ENCODE measurements around a stretch of chr6.

GRCh38 chr6:75487872-75488520 lies 5.6 kb downstream of the FILIP1 start:
- RRBS = no CpG with 5 or more reads among the region's 3 CpGs

GRCh38 chr6:75606655-75607266 lies 5.1 kb downstream of the SENP6 start:
- RRBS = no CpG with 5 or more reads among the region's 7 CpGs

DNA sequence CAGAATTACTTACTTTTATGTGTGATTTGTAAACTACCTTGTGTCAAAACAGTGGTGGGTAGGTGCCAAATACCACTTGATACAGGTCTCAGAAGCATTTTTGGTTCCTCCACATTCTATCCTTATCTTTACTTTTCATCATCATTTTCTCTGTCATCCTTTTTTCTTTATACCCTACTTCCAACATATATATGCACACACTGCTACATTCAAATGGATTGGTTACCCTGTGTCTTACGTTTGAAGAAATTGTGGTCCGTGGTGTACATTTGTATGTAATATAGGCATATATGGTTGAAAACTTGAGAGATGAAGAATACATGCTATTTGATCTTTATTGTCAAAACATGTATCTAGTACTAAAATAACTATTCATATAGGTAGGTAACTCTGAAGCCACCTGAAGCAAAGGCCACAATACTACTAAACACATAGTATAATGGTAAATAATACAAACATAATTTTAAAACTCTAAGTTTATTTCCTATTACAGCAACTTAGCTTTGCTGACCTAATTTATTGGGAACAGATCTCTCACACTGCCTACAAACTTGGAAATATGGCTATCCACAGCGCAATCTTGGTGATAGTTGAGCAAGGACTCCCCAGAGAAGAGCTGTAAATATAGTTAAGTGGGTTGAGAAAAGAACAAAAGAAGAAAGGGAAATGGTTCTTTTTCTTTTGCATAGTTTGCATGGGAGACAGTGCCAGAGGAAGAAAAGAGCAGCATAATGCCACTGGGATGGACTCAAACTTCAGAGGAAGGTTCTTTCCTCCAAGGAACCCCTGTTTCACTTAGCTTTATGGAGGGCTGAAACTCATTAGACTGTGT lies 71.5 kb upstream of the MYO6 start:
- RRBS = no CpG with 5 or more reads among the region's 3 CpGs

DNA sequence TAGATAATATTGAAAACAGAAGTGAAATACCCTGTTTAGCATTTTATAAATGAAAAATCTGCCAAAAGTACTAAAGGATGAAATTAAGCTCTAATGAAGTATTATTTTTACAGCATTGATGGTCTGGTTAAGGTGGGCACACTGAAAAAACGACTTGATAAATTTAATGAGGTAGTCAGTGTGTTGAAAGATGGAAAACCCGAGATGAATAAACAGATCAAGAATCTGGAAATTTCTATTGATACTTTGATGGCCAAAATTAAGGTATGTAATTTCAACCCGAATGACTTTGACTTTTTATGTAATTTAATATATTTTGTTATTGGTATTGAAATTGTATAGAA lies 137.7 kb downstream of the MYO6 start:
- RRBS = no CpG with 5 or more reads among the region's 3 CpGs

DNA sequence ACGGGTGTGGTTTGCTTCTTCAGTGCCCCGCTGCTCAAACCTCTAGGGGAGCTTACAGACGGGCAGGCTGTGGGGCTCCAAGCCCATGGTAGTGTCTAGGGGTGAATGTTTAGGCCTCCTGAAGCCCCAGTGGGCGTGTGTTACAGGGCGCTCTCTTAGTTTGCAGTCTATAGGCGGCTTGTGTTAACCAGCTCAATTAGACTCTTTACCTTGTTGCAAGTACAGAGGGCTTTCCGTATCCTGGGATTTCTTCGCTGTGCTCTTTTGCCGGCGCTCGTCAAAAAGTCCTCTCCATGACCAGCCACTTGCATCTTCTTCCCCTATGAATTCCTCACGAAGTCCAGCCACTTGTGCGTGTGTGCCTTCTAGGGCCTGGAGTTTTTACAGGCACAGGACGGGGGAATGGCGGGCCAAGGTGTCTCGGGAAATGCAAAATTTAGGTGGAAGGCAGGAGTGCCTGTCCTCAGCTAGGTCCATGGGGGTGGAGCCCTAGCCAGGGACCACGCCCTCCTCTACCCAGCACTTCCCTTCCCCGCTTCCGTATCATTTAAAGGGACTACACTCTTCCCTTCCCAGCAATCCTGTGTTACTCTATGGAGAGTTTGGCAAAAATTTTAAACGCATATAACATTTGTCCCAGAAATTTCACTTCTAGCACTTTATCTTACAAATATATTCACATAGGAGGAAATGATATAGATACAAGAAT lies 94.5 kb downstream of the HTR1B start:
- RRBS = no CpG with 5 or more reads among the region's 20 CpGs

GRCh38 chr6:77834870-77835119 lies 182.0 kb downstream of the MEI4 start:
- RRBS = no CpG with 5 or more reads among the region's 2 CpGs

DNA sequence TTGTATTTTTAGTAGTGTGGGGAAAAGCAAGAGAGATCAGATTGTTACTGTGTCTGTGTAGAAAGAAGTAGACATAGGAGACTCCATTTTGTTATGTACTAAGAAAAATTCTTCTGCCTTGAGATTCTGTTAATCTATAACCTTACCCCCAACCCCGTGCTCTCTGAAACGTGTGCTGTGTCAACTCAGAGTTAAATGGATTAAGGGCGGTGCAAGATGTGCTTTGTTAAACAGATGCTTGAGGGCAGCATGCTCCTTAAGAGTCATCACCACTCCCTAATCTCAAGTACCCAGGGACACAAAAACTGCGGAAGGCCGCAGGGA lies 8.6 kb upstream of the IRAK1BP1 start:
- RRBS = no CpG with 5 or more reads among the region's 5 CpGs

DNA sequence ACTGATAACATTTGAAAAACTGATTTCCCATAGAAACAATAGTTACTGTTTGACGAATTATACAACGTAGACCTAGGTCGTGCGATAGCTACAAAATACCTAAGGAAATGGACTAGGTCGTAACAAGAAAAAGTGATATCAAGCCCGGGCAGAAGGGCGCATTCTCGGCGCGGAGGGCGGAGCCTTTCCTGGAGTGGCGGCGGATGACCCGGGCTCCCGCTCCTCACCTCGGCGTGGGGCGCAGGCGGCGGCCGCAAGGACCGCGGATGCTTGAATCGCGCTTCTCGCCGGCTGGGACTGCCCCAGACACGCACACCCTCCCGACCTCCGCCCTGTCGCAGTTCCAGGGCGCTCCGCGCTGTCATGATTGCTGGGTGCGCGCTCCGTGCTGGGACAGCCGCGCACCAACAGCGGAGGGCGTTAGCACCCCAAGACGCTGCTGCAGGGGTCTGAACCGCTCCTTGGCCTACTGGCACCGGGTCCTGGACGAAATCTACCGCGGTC lies 43.2 kb downstream of the IRAK1BP1 start:
- RRBS = 3% methylated on average over 19 of the region's 47 CpGs

GRCh38 chr6:78956159-78957207 lies 89.1 kb downstream of the IRAK1BP1 start:
- RRBS = no CpG with 5 or more reads among the region's 4 CpGs

- RRBS = 2% methylated on average over 14 of the region's 51 CpGs
These were observed 155.6 kb upstream of the PHIP start for GRCh38 chr6:79233473-79234324.

DNA sequence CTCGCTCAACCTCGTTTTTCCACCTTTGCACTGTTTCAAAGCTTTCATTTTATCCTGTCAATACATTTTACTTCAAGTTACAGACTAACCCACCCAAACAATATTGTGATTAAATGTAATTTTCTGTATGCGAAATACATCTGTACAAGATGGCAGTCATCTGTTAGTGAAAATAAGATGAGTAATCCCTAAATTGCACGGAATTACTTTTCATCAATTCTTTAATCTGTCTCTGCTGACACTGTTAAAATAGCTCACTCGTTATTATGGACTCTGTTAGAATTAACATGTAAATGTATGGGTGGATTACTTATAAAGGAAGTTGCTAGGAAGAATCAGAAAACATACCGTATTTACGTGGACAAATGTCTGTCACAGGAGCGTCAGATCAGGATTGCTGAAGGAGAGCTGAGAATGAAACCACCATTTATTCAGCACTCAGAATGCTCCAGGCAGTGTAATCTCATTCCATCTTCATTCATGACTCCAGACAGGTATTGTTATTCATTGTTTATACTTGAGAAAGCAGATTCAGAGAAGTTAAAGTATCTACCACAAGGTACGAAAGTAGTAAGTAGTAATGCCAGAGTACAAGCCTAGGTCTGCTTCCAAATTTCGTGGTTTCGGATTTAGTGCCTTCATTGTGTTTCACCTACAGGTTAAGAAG lies 1.3 kb upstream of the LCA5 start:
- RRBS = no CpG with 5 or more reads among the region's 11 CpGs

GRCh38 chr6:79663575-79664185 lies 32.6 kb downstream of the SH3BGRL2 start:
- RRBS = no CpG with 5 or more reads among the region's 11 CpGs

- RRBS = no CpG with 5 or more reads among the region's 6 CpGs
These were observed 251.8 kb downstream of the BCKDHB start for GRCh38 chr6:80358159-80358789.

GRCh38 chr6:80527442-80528682 lies 421.4 kb downstream of the BCKDHB start:
- RRBS = no CpG with 5 or more reads among the region's 8 CpGs

DNA sequence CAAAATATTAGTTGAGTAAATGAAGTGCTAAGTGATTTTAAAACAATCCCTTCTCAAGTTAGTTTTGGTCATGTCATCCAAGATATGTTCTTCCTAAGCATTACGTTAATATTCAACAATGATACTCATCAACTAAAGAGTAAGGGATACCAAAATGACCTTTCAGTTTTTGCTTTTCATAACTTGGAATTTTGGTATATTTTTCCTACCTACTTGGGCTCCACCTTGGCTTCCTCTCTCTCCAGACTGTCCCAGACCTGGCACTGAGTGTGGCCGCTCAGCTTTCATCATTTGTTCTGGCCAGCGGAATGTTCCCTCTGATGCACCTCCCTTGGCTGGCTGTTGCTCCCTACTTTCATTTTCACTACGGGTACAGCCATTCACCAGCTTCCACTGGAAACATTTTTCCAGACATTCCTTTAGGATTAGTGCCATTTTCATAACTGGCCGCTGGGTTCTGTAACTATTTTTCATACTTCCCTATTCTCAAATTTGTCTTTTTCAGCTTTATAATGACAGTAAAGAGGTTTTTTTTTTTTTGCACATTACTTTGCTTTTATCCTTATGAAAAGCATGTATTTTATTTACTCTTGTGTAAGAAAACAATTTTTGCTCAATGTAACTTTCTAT lies 487.4 kb downstream of the TENT5A start:
- RRBS = no CpG with 5 or more reads among the region's 5 CpGs

DNA sequence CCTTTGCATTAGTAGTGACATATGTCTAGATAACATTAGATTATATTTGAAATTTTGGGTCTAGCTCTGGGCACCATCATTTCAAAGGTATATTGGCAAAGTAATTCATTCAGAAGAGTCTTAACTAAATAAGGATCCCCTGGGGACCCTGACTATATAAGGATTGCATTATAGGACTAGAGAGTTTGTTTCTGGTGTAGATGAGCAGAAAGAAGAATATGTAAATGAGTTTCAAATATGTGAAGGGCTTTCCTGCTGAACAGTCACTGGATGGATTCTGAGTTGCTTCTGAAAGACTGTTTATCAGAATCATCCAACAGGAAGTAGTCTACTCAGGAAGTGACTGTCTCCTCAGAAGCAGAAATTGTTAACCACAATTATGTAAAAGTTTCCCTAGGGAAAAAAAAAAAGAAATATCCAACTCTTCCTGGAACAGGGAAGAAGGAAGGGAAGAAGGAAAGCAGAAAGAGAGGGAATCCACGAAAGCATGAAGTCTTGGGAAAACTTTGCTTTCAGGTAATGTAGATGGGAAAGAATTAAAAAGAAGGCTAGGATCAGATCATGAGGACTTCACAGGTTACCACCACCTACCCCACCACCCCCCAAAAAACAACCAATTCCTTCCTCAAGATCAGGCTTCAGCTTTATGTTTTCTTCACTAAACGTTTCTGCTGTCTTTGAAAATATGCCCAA lies 138.9 kb downstream of the TENT5A start:
- RRBS = no CpG with 5 or more reads among the region's 2 CpGs

DNA sequence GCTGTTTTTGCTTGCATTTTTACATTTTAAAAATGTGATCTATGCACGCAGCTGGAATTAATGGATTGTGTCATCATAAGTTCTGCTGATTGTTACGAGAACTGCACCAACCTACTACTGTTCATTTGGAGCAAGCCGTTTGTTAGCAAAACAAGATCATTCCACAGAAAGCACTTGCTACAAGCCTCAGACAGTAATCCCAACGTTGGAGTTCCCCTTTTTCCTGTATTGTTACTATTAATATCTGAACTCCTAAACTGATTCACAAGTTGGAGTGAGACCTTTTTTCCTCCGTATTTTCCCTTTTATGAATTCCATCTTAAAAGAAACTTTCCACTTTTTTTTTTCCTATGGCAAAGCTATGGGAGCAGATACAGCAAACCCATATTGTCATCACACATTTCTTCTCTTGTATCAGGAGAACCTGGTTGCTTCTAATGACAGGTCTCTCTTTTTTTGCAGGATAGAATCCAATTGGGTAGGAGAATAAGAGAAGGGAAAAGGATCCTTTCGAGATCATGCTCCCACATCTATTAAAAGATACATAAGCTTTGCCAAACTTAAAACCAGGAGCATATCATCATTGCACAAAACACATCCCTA lies 3.4 kb downstream of the TENT5A start:
- RRBS = no CpG with 5 or more reads among the region's 6 CpGs

DNA sequence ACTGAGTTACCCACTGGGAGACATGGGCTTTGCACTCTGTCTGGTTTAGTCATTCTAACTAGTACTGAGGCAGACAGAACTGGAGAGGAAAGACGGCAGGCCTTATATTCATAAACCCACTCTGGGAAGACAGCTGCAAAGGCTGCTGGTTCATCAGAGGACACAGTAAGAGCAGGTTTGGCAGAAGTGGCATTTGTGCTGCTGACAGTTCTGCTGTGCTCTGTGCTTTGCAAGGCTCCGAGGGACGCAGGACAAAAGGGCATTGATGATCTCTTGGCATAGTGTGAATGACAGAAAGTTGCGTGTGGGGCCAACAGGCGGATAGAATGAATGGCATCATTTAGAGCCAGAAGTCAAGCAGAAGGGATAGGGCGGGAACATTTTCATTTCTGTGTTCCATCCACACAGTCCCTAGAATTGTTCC lies 142.4 kb upstream of the TENT5A start:
- RRBS = no CpG with 5 or more reads among the region's 6 CpGs